Heart (tissue), 3 donors: ENCODE measurements around a stretch of chr12.

DNA sequence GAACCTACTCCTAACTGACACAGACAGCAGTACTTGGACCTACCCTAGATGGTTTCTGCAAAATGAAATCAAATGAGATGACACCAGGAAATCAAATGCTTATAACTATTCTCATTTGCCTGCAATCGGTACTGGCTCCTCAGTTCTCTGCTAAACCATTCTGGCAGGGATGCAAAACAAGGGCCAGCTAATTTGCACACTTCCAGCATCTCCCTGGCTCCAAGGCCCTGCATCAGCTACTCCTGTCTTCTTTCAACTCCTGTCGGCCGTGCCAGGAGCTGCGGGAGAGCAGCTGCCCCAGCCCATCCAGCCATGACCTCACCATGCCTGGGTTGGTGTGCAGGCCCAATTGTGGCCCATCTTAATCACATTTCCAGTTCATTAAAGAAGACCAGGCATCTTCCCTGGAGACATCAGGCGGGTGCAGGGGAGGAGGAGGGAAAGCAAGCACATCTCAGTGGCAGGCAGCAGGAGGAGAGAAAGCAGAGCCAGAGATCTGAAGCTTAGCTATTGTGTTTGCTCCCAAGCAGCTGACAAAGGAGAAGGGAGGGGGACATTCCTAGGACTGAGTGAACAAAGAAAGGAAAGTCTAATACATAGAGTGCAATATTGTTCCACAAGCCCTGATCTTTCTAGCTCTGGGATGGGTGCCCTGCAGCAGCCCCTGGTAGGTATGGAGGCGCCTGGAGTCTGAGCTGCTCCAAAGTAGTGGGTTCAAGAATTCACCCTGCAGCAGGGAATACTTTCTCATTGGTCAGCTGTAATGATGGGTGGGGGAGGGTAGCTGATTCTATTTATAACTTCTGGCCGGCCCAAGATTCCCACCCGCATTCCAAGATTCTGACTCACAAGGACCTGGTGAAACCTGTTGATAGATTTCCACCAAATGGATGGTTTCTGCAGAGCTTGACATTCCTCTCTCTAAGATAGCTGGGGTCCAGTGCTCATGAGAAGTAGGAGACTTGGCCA lies 40.1 kb downstream of the VWF start:
- RAMPAGE, long total RNA, 2 experiments: no peak in any of the 2 experiments

GRCh38 chr12:6133414-6133763 lies 8.9 kb upstream of the VWF start:
- RAMPAGE, long total RNA, 2 experiments: no peak in any of the 2 experiments

DNA sequence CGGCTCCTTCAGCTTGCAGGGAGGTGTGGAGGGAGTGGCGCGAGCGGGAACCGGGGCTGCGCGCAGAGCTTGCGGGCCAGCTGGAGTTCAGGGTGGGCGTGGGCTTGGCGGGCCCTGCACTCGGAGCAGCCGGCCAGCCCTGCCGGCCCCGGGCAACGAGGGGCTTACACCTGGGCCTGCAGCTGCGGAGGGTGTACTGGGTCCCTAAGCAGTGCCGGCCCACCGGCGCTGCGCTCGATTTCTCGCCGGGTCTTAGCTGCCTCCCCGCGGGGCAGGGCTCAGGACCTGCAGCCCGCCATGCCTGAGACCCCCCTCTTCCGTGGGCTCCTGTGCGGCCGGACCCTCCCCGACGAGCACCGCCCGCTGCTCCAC lies 35.0 kb upstream of the VWF start:
- RAMPAGE, long total RNA, 2 experiments: no peak in any of the 2 experiments

- RAMPAGE, long total RNA, 2 experiments: no peak in any of the 2 experiments
Observed at GRCh38 chr12:6218117-6218977, 18.1 kb downstream of the CD9 start.

- RAMPAGE, long total RNA, 2 experiments: no peak in any of the 2 experiments
Observed at GRCh38 chr12:6228323-6228944, 28.2 kb downstream of the CD9 start.

DNA sequence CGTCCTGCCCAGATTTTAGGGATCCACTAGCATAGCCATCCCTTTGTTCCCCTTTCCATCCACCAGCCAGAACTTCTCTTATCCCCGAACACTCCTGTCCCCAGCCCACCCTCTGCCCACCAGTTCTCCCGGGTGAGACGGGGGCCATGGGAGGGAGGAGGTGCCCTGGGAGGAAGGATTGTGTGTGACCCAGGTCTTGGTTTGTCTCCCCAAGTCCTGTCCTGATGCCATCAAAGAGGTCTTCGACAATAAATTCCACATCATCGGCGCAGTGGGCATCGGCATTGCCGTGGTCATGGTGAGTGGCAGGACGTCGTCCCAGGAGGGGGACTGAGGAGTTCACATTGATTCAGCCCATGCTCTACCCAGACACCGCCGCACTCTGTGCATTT lies 35.8 kb downstream of the CD9 start:
- RAMPAGE, long total RNA, 2 experiments: no peak in any of the 2 experiments

DNA sequence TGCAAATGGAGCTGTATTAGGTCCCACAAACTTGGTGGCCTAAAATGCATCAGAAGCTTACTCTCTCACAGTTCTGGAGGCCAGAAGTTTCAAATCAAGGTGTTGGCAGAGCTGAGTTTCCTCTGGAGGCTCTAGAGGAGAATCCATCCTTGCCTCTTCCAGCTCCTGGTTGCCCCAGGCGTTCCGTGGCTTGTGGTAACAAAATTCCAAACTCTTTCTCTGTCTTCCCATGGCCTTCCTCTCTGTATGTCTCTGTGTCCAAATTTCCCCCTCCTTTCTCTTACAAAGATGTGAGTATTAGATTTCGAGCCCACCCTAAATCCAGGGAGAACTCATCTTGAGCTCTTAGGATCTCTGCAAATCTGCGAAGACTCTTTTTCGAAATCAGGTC lies 9.8 kb downstream of the PLEKHG6 start:
- RAMPAGE, long total RNA, 2 experiments: no peak in any of the 2 experiments

- RAMPAGE, long total RNA, 2 experiments: no peak in any of the 2 experiments
Observed at GRCh38 chr12:6328855-6329146, 13.1 kb downstream of the TNFRSF1A start.

DNA sequence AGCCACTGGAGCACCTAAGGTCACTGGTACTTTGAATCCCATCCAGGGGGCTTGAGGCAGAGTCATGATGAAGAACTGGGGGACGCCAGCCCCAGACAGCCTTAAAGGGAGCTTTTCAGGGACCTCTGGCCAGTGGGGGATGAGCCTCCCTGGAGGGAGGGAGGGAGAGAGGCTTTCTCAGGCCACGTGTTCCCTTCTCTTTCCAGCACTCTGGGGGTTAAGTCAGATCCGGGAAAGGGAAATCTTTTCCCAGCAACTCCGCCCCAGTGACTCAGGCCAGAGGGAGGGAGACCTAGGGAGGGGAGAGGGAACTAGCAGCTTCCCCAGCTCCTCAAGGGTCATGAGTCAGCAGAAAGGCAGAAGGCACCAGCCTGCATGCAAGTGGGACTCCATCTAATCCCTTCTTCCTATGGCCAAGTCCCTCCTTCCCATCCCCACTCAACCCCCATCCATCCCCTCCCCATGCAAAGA lies 5.8 kb downstream of the TNFRSF1A start:
- RAMPAGE, long total RNA, 2 experiments: no peak in any of the 2 experiments

DNA sequence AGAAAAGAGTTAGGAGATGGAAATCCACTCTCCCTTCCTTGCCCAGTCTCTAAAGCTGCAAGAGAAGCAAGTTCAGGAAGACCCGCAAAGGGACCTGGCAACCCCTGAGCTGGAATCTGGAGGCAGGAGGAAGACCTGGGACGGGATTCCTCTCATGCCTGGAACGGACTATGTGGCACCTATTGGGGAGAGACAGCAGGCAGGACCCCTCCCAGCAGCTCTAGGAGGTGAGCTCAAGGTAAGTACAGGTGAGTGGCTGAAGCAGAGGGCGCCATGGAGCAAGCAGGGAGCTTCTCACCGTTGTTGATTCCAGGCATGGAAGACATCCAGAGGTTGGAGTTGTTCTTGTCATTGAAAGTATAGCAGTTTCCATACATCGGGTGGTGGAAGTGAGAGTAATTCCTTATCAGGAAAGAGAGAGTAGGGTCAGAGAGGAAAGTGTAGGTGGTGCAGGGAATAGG lies 13.6 kb upstream of the TNFRSF1A start:
- RAMPAGE, long total RNA, 2 experiments: no peak in any of the 2 experiments

GRCh38 chr12:6368006-6368599 lies 7.3 kb downstream of the SCNN1A start:
- RAMPAGE, long total RNA, 2 experiments: no peak in any of the 2 experiments

DNA sequence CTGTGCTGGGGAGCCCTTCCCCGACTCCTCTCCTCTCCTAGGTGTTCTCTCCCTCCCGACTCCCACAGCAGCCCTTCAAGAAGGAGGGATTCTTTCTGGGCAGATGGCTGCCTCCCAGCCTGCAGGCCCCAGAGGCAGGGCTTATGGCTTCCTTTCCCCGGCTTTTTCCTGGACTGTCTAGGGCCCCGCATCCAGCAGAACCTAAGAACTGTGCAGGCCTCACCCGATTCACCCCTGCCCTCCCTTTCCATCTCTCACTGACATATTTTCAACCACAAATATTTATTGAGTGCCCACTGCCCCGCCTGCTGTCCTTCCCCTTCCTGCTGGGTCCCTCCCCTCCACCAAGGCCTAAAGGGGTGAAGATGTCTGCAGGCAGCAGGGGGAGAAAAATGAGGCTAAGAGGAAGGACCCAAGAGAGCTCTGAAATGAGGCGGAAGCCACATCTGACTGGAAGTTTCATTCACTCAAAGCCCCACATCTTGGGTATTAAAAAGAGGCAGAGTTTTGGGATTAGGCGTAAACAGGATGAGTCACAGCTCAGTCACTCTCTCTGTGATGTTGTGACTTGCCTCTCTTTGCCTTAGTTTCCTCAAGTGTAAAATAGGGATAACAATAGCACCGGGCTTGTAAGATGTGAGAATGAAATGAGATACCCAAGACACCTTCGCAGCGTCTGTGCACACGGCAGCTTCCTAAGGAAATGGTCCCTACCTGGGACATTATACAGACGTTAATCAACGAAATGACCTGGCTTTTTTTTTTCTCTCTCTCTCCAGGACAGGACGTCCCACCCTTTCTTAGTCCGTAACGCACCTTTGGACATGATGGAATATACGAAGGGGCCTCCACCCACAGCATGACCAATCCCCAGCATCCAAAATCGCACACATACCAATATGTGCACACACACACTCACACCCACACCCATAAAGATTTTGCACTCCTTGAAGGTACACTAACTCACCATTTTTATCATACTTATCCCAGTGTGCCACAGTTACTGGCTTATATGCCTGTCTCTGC lies 2.7 kb downstream of the SCNN1A start:
- RAMPAGE, long total RNA, 2 experiments: no peak in any of the 2 experiments

DNA sequence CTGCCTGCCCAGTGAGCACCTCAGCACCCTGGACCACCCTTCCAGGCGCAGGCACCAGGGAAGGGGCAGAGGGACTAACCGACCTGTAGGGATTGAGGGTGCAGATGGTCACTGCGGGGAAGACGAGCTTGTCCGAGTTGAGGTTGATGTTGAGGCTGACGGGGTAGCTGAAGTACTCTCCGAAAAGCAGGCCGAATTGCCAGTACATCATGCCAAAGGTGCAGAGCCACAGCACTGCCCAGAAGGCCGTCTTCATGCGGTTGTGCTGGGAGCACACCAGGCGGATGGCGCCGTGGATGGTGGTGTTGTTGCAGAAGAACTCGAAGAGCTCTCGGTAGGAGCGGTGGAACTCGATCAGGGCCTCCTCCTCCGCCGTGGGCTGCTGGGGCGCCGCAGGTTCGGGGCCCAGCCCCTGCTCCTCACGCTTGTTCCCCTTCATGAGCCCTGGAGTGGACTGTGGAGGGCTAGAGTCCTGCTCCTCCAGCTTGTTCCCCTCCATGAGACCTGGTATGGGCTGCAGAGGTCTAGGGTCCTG lies 1.0 kb downstream of the SCNN1A start:
- RAMPAGE, long total RNA, 2 experiments: no peak in any of the 2 experiments

DNA sequence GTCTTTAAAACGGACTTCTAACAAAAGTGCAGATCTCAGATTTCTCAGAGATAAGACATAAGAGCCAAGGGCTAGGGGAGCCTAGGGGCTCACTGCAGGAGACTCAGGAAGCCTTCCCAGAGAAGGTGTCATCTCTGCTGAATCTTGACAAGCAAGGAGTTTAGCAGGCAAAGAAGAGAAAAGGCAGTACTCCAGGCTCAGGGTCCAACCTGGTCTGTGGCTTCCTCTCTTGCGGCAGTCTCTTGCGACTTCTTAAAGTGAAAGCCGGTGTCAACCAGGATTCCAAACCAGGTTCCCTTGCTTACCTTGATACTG lies 1.5 kb upstream of the SCNN1A start:
- RAMPAGE, long total RNA, 2 experiments: no peak in any of the 2 experiments

GRCh38 chr12:6388222-6388881 lies 4.4 kb downstream of the LTBR start:
- RAMPAGE, long total RNA, 2 experiments: no peak in any of the 2 experiments

- RAMPAGE, long total RNA, 2 experiments: no peak in any of the 2 experiments
Observed at GRCh38 chr12:6470106-6470516, 366 bp downstream of the VAMP1 start.

- RAMPAGE, long total RNA, 2 experiments: no peak in any of the 2 experiments
Observed at GRCh38 chr12:6501226-6502293, 7.7 kb downstream of the NCAPD2 start.

DNA sequence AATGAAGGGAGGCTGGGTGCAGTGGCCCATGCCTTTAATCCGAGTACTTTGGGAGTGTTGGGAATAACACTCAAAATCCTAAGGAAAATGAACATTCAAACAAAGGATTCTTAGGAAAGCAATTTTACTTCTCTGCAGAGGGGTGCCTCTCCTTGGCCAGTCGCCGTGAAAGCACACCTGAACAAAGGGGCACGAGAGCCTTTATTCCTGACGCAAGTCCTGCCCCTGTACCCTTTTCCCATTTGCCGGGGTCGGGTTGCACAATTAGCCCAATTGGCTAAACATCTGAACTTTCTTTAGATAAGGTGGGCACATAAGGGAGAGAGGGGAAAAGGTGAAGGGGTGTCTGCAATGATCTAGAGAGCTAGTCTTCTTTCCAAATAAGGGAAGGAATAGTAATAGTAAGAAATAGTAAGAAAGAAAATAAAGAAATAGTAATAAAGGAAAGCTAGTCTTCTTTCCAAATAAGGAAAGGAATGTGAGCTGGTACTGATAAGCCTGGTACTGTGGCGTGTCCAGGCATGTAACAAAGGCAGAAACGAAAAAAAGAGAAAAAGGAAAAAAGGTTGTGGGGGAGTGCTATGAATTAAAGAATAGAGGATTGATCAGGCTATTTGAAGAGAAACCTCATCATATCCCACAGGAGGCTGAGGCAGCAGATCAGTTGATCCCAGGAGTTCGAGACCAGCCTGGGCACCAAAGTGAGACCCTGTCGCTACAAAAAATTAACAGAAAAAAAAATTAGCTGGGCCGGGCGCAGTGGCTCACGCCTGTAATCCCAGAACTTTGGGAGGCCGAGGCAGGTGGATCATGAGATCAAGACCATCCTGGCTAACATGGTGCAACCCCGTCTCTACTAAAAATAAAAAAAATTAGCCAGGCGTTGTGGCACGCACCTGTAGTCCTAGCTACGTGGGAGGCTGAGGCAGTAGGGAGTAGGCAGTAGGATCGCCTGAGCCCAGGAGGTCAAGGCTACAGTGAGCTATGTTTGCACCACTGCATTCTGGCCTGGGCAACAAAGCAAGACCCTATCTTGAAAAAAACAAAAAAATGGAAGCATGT lies 13.7 kb downstream of the NCAPD2 start:
- RAMPAGE, long total RNA, 2 experiments: no peak in any of the 2 experiments

DNA sequence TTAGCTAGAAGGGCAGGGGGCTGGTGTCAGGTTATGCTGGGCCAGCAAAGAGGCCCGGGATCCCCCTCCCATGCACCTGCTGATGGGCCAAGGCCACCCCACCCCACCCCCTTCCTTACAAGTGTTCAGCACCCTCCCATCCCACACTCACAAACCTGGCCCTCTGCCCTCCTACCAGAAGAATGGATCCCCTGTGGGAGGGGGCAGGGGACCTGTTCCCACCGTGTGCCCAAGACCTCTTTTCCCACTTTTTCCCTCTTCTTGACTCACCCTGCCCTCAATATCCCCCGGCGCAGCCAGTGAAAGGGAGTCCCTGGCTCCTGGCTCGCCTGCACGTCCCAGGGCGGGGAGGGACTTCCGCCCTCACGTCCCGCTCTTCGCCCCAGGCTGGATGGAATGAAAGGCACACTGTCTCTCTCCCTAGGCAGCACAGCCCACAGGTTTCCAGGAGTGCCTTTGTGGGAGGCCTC lies 1.1 kb upstream of the GAPDH start:
- RAMPAGE, long total RNA, 2 experiments: no peak in any of the 2 experiments

GRCh38 chr12:6547929-6548384 lies 7.9 kb downstream of the IFFO1 start:
- RAMPAGE, long total RNA, 2 experiments: no peak in any of the 2 experiments